ENCODE results near the genes CLEC4G, CCL25 and NDUFA7.

GRCh38 chr19:7650039-7650627 is 13.2 kb downstream of the STXBP2 start:
- RRBS: no CpG with 5 or more reads among the region's 5 CpGs
CAGE:
- cytosol, long polyA plus RNA: no peak
- long polyA plus RNA: no peak
- nucleus, long polyA plus RNA: no peak

DNA sequence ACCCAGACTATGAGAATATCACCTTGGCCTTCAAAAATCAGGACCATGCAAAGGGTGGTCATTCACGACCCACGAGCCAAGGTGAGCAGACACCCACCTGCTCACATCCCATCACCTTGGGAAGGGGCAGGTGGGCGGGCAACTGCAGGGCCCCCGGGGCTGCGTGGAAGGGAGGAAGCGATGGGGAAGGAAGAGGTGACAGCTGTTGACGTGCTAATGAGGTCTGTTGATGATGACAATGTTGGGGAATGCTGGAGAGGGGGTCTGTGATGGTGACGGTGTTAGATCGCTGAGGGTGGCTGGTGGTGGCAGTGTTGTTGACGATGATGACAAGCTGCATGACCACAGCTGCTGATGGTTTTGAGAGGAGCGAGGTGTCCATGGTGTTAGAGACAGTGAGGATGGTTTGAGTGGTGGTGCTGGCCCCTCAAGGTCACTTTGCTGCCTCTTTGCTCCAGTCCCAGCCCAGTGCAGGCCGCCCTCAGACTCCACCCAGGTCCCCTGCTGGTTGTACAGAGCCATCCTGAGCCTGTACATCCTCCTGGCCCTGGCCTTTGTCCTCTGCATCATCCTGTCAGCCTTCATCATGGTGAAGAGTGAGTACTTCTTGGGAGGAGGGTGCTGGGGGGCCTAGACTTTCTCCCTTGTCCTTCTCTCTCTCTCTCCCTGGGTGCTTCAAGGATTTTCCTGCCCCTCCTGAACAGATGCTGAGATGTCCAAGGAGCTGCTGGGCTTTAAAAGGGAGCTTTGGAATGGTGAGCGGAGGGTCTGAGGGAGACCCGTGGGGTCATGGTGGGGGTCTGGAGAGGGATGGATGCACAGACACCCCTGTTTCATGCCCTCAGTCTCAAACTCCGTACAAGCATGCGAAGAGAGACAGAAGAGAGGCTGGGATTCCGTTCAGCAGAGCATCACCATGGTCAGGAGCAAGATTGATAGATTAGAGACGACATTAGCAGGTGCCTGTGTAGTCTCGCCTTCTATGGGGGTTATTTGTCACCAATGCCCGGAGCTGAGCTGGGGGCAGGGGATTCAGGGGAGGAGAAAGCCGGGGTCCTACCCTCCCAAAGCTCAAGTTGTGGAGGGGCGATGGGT is 1.1 kb downstream of the MCEMP1 start:
- RRBS: no CpG with 5 or more reads among the region's 22 CpGs
CAGE:
- cytosol, long polyA plus RNA: no peak
- long polyA plus RNA: no peak
- nucleus, long polyA plus RNA: no peak

DNA sequence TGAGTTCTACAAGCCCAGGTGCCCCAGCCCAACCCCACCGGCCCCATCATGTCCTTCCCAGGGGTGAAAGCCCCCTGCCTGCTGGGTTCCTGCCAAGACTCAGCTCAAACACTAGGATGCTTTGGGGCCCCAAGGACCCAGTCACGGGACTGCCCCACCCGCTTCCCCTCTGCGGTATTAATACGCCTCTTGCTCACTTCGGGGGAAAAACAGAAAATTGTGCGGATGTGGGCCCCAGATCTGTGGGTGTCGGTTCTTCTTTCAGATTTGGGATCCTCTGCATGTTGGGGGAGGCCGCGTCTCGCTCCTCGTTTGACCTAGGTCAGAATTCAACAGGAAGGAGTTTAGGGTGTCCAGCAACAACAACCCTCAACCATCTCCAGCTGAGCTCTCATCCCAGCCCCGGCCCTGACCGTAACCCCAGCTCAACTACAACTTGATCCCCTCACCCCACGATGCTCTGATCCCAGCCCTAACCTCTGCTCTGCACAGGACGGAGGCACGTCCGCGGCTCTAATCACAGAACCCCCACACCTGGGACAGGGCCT is 3.8 kb upstream of the FCER2 start:
- RRBS: no CpG with 5 or more reads among the region's 19 CpGs
CAGE:
- cytosol, long polyA plus RNA: no peak
- long polyA plus RNA: no peak
- nucleus, long polyA plus RNA: no peak

DNA sequence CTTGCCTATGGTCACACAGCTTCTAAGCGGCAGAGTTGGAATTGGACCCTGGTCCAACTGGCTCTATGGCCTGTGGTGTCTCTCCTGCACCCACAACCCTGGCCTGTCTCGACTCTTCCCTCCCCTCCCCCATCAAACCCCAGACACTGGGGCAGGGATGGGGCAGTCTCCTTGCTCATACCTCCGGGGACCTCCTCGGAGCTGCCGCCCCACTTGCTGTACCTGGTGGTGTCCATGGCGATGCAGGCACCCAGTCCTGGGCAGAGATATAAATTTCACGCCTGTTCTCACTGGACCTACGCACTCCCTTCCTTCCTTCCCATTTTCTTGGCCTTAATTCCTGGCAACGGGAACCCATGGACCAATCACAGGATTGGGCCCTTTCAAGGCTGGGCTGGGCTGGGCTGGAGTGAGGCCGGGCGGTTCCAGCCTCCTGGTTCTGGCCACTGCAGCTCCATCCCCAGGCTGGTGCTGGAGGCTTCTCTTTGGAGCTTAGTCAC is at the start of gene CLEC4G:
TSS of gene CLEC4G (minus strand) at position 244 of the 500 bp plus-strand sequence.
- RRBS: no CpG with 5 or more reads among the region's 11 CpGs
CAGE:
- cytosol, long polyA plus RNA: no peak
- long polyA plus RNA: no peak
- nucleus, long polyA plus RNA: no peak

- RRBS: no CpG with 5 or more reads among the region's 40 CpGs
CAGE:
- cytosol, long polyA plus RNA: no peak
- long polyA plus RNA: no peak
- nucleus, long polyA plus RNA: no peak
These were observed 2.3 kb upstream of the CCL25 start for GRCh38 chr19:8050200-8050750.

GRCh38 chr19:8052461-8053017 is at the start of gene CCL25:
Gene CCL25 (plus strand): TSS chr19:8052760.
- RRBS: no CpG with 5 or more reads among the region's 10 CpGs
CAGE:
- cytosol, long polyA plus RNA: no peak
- long polyA plus RNA: start-site peak on the plus strand at chr19:8052728-8052762, 14 and 10 reads in 2 replicates
- nucleus, long polyA plus RNA: no peak

DNA sequence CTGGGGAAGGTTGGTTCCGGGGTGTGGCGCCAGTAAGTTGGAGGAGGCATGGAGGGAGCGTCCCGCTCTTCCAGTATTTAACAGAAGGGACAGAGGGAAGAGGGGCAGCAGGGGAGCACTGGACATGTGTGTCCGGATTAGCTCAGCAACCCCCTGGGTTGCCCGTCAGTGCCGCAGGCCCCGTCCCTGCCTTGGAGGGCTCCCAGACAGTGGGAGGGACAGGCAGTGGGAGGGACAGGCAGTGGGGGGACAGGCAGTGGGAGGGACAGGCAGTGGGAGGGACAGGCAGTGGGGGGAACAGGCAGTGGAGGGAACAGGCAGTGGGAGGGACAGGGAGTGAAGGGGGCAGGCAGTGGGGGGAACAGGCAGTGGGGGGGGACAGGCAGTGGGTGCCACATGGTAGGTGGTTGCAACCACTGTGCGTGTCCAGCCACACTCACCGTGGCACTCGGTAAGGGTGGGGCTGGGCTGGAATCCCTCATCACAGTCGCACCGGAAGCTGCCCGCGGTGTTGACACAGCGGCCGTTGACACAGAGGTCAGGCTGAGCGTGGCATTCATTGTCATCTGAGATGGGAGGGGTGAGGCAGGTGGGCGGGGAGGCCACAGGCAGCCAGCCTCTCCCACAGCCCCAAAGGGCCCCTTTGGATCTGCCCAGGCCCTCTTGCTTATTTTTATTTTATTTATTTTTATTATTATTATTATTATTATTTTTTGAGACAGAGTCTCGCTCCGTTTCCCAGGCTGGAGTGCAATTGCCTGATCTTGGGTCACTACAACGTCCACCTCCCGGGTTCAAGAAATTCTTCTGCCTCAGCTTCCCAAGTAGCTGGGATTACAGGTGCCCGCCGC is 33.4 kb downstream of the CCL25 start:
- RRBS: 100% methylated on average over 2 of the region's 25 CpGs
CAGE:
- cytosol, long polyA plus RNA: no peak
- long polyA plus RNA: no peak
- nucleus, long polyA plus RNA: no peak

GRCh38 chr19:8216570-8216978 is 7.4 kb downstream of the CERS4 start:
- RRBS: no CpG with 5 or more reads among the region's 5 CpGs
CAGE:
- cytosol, long polyA plus RNA: no peak
- long polyA plus RNA: no peak
- nucleus, long polyA plus RNA: no peak

GRCh38 chr19:8308516-8308996 is 398 bp upstream of the CD320 start:
- RRBS: no CpG with 5 or more reads among the region's 15 CpGs
CAGE:
- cytosol, long polyA plus RNA: no peak
- long polyA plus RNA: no peak
- nucleus, long polyA plus RNA: no peak

DNA sequence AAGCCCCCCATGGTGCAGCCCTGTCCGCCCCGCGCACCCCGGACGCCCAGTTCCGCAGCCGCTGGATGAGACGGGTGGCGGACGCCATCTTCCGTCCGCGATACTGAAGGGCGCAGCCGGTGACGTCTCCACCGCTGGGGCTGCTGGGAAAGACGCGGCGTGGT is at the start of gene NDUFA7:
TSS of gene NDUFA7 (minus strand) at position 105 of the 164 bp plus-strand sequence.
- RRBS: under 1% methylated on average over 13 of the region's 20 CpGs
CAGE:
- cytosol, long polyA plus RNA: start-site peak on the minus strand centred at position 97 of the sequence, 38 bp wide, 1,994 reads
- long polyA plus RNA: start-site peak on the minus strand centred at position 97 of the sequence, 37 bp wide, 2,403 and 1,295 reads in 2 replicates
- nucleus, long polyA plus RNA: start-site peak on the minus strand centred at position 98 of the sequence, 18 bp wide, 940 reads

GRCh38 chr19:8417842-8418529 is 4.9 kb downstream of the MARCHF2 start:
- RRBS: no CpG with 5 or more reads among the region's 13 CpGs
CAGE:
- cytosol, long polyA plus RNA: no peak
- long polyA plus RNA: no peak
- nucleus, long polyA plus RNA: no peak

DNA sequence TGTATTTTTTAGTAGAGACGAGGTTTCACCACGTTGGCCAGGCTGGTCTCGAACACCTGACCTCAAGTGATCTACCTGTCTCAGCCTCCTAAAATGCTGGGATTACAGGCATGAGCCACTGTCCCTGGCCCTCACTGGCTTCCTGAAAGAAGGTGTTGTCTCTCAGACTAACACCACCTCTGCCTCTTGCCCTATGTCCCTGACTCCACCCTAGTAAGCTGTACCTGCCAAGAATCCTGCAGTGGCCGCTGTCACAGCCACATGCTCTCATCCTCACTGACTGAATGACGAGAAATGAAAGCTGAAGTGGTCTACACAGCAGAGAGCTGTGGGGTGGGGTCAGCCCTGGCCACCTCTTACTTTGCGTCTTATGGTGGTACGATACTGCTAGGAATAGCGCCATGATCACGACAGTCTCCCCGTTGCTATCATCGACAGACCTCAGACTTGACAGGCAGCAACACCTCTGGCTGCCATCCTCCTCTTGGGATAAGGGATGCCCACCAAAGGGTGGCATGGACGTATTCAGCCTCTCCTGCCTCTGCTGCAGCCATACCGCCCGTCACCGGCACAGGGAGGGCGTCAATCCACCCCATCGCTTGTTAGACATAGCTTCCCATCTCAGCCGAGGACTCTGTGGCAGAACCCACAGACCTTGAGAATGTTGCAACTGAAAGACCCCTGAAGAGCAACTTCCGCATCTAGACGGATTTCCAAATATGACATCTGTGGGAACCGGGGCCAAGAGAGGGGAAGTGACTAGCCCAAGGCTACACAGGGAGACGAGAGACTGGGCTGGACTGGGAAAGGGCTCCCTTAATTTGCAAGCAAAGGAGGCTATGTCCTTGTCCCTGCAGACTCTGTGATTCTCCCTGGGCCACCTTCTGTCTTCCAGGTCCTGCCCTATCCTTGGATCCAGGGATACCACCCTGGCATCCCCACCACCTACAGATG is 796 bp downstream of the MYO1F start:
- RRBS: no CpG with 5 or more reads among the region's 22 CpGs
CAGE:
- cytosol, long polyA plus RNA: no peak
- long polyA plus RNA: no peak
- nucleus, long polyA plus RNA: no peak

- RRBS: no CpG with 5 or more reads among the region's 3 CpGs
CAGE:
- cytosol, long polyA plus RNA: no peak
- long polyA plus RNA: no peak
- nucleus, long polyA plus RNA: no peak
These were observed 10.3 kb downstream of the ZNF558 start for GRCh38 chr19:8821928-8822140.

DNA sequence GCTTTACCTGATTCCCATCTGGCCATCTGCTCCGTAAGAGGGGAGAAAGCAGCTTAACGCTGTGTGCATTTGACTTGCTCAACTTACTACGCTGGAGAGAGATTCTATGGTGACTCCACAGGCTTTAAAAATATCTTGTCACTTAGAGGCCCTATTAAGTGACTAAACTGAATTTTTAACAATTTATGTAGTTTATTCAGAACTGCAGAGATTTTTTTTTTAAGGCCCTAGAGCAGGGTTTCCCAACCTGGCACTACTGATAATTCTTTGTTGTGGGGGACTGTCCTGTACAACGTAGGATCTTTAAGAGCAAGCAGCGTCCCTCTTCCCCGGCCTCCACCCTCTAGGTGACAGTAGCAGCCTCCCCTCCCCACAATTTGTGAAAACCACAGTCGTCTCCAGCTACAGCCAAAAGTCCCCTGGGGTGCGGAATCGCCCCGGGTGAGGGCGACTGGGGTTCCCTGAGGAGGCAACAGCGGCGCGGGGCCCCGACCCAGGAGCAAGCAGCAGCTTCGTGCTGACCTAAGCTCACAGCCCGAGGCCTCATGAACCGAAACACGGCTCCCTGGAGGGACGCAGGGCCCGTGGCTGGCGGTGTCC is 447 bp downstream of the ZNF558 start:
- RRBS: 5% methylated on average over 3 of the region's 22 CpGs
CAGE:
- cytosol, long polyA plus RNA: no peak
- long polyA plus RNA: no peak
- nucleus, long polyA plus RNA: no peak

DNA sequence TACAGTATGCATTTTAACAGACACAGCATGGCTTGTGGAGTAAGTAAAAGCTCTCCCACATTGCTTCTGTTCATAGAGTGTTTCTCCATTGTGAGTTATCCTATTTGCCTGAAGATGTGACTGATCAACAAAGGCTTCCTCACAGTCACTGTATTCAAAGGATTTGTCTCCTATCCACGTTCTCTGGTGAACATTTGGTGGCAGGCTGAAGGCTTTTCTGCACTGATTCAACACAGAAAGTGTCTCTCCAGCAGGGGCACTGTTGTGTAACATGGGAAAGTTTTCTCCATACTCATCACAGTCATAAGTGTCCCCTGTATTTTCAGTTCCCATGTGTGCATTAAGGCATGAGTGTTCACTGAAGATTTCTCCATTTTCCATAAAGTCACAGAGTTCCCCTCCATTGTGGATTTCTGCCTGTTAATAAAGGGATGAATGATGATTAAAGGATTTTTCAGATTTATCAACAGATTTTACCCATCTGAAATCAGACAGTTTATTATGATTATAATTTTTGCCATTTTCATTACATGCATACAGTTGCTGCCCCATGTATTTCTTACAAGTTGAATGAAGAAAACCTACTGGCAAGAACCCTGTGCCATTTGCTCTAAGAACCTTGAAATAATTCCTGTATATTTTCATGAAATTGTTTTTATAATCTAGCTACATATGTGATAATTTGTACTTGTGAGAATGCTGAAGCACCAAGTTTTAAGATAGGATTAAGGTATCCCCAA is 17.4 kb downstream of the ZNF121 start:
- RRBS: no CpG with 5 or more reads among the region's 1 CpG
CAGE:
- cytosol, long polyA plus RNA: no peak
- long polyA plus RNA: no peak
- nucleus, long polyA plus RNA: no peak

GRCh38 chr19:9708959-9709895 is 34.3 kb upstream of the ZNF562 start:
- RRBS: no CpG with 5 or more reads among the region's 7 CpGs
CAGE:
- cytosol, long polyA plus RNA: no peak
- long polyA plus RNA: no peak
- nucleus, long polyA plus RNA: no peak

DNA sequence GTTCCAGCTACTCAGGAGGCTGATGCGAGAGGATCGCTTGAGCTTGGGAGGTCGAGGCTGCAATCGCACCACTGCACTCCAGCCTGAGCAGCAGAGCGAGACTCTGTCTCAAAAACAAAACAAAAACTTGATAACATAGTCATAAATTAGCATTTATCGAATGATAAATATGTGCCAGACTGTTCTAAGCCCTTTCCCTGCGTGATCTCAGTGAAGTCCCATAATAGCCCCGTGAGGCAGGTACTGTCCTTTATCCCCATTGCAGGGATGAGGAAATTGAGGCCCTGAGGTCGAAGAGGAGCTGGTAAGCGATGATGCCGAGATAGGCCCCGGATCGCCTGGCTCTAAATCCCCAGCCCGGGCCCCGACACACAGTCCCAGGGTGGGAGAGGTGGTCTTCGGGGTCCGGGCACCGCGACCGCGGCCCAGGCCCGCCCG is 768 bp downstream of the FBXL12 start:
- RRBS: 5% methylated on average over 5 of the region's 23 CpGs
CAGE:
- cytosol, long polyA plus RNA: no peak
- long polyA plus RNA: no peak
- nucleus, long polyA plus RNA: no peak

- RRBS: 3% methylated on average over 42 of the region's 99 CpGs
CAGE:
- cytosol, long polyA plus RNA: no peak
- long polyA plus RNA: no peak
- nucleus, long polyA plus RNA: no peak
These were observed 22.6 kb downstream of the OLFM2 start for GRCh38 chr19:9913503-9914345.

GRCh38 chr19:9978635-9979260 is 31.6 kb downstream of the COL5A3 start:
- RRBS: no CpG with 5 or more reads among the region's 3 CpGs
CAGE:
- cytosol, long polyA plus RNA: no peak
- long polyA plus RNA: no peak
- nucleus, long polyA plus RNA: no peak

DNA sequence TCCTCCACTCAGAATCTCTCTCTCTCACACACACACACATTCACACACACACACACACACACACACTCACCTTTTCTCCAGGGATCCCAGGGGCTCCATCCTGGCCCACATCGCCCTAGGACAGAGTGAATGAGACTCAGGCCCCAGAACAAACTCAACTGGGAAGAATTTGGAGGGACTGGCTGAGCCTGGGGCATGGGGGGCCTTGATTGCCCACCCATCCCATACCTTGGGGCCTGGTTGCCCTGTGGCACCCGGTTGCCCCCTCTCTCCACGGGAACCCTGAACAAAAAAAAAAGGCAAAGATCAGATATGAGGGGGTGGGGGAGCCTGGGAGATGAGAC is 29.8 kb downstream of the COL5A3 start:
- RRBS: no CpG with 5 or more reads among the region's 3 CpGs
CAGE:
- cytosol, long polyA plus RNA: no peak
- long polyA plus RNA: no peak
- nucleus, long polyA plus RNA: no peak